Mesothelial cell of epicardium (in vitro differentiated cells): ENCODE data around the gene MC4R.

DNA sequence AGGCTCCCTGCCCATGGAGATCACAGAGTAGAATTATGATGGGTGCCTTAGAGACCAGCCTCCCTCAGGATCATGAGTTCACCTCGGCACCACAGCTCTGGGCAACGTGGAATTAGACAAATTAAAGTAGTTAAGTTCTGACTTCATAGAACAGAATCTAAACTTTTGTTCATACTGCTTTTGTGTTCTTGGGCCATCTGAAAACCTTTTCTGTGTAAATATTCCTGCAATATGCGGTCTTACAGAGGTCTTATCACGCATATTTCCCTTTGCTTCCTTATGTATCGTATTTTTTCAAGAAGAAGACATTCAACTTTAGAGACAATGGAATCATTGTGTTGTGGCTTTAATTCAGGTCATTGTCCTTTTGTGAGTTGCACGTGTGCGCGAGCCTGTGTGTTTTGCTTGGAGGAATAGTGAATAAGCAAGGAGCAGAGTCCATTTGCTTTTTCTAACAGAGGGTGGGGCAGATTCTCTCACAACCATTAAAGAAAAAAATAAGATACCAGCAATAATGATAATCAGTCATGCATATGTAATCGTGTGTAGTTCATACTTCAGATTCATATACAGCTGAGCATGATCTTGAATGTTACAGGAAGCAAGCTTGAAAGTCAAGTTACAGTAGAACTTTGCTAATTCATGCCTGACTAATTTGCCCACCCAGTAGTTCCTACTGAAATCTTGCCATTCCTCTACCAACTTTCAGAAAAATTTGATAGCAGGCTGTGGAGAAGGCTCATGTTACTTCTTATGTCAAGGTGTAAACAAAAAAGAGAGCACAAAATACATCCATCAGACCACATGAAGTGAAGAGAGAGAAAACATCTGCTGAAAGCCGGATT, 243.6 kb downstream of the NEDD4L start:
- PRO-cap, result no peak

GRCh38 chr18:58330531-58330996, 286.5 kb downstream of the NEDD4L start:
- PRO-cap, result no peak

- PRO-cap, result no peak
Observed at GRCh38 chr18:58361935-58362702, 266.8 kb downstream of the ALPK2 start.

DNA sequence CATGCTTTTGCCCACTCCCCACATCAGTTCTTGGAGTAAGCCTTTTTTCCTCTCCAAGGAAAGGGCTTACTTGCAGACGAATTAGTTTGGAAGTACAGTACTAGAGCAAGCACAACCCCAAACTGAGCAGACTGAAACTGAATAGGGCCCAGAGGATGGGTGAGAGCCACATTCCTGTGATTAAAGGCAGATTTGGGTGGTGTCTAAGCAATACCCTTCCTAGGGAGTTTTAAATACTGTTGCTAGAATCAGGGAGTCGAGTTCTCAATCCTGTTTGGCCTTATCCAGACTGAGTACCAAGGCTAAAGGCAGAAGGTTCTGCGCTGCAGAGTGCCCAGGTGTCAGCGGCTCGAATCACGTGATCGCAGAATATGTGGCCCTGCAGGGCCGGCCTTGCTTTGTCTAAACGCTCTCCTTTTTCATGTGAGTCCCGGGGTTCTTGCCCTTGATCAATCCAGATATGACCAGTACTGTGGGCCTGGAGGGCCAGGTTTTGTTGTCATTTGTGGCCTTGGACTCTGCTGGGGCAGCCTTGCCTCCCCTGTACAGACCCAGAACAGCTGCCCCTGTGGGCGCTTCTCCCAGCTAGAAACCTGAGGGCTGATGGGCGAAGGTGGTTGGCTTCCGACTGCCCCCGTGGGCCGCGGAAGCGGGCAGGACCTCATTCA, 225.2 kb downstream of the ALPK2 start:
- PRO-cap, result no peak

GRCh38 chr18:58447577-58448061, 181.3 kb downstream of the ALPK2 start:
- PRO-cap, result no peak

- PRO-cap, result no peak
Observed at GRCh38 chr18:58541459-58542206, 87.3 kb downstream of the ALPK2 start.

- PRO-cap, result no peak
Observed at GRCh38 chr18:58754603-58755082, 83.4 kb downstream of the MALT1 start.

DNA sequence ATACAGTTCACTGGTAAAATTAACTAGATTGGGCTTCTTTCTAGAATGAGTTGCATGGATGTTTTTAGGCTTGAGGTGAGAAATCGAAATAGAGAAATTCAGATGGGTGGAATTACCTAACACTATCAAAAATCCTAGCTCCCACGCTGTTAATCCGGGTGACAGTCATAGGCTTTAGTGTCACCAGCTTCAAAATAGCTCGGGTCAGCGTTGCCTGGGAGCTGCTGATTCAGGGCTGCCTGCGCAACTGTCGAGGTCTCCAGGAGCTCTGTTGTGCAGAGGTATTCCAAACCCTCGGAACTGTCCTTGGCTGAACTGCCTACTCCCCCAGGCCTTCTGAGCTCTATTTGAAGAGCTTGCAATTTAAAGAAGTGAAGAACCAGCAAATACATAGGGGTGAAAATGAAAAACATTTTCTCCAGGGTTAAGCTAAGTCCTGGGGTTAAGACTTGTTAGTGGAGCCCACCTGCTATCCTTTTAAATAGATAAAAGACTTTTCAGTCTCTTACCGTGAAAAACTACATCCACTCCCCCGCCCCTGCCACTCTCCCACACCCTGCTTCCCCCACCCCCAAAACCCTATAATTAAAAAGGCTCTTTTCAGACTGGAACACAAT, 21.3 kb upstream of the ZNF532 start:
- PRO-cap, result no peak

- PRO-cap, result no peak
Observed at GRCh38 chr18:58847160-58848524, 17.0 kb upstream of the ZNF532 start.

GRCh38 chr18:58866897-58867181, 2.2 kb downstream of the ZNF532 start:
- PRO-cap, result no peak

- PRO-cap, result no peak
Observed at GRCh38 chr18:58966705-58967203, 102.1 kb downstream of the ZNF532 start.

DNA sequence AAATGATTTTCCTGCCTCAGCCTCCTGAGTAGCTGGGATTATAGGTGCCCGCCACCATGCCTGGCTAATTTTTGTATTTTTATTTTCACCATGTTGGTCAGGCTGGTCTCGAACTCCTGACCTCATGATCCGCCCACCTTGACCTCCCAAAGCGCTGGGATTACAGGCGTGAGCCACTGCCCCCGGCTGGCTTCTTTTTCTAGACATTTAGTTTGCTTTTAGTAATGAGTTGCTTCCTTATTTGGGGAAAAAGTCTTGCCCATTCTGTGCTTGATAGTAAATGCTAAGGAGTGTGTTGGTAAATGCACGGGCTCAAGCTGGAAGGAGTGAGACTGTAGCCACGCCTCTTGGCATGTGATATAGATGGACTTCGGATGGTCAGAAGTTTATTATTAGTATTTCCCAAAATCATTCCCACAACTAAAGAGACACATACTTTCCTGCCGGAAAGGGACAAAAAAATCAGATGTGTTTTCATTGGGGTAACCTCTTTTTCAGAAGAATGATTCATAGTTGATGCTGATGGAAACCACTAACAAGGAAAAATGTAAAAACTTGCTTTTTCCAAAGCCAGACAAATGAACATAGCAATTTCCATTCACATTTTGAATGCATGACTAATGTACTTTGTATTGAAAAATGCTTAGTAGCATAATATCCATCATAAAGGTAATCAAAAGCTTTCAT, 133.1 kb downstream of the ZNF532 start:
- PRO-cap, result no peak

DNA sequence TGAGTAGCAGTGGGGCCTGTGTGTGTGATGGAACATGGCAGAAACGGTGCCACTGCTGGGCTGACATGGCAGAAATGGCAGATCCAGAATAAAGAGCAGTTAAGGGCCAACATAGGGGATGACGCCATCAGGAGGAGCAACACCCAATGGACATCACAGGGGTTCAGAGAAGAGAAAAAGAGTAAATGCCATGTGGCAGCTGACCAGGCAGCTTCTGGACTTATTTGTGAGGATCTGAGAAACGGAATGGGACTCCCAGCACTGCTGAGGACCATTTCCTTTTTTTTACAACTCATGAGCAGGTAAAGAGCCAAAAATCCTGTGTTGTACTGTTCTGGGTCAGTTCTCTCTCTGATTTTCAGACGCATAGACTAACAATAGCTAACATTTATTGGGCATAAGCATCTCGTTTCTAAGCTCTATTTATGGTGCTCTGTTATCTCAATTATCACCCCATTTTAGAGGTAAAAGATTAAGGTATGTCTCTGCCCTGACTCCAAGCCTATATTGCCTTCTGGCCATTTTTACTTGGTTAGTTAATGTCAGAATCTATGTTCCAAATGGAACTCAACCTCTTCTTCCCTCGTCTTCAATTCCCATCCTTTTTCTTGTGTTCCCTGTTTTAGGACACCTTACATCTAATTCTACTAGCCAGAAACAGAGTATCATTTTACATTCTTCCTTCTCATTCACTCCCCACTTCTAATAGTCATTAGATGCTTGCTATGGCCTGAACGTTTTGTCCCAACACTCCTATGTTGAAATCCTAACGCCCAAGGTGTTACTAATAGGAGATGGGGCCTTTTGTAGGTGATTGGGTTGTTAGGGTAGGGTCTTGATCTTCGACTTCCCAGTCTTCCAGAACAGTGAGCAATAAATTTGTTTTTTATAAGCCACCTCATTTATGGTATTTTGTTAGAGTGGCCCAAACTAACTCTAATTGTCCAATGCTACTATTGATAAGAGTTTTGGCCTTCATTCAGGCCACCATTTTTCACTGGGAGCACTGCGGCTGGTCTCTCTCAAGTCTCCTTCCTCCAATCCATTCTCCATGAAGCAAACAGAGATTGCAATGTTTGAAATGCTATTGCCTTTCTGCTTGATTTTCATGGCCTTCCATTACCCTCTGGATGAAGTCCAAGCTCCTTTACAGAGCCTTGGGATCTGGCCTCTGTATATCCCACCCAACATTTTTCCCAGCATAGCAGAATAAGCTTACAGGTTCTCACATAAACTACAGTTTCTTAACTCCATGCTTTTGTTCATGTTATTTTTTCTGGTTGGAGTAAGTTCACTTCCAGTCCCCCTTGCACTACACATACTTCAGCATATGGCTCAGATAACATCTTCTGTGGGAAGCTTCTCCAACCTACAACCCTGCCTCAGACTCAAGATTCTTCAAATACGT, 6.9 kb upstream of the CPLX4 start:
- PRO-cap, result no peak

DNA sequence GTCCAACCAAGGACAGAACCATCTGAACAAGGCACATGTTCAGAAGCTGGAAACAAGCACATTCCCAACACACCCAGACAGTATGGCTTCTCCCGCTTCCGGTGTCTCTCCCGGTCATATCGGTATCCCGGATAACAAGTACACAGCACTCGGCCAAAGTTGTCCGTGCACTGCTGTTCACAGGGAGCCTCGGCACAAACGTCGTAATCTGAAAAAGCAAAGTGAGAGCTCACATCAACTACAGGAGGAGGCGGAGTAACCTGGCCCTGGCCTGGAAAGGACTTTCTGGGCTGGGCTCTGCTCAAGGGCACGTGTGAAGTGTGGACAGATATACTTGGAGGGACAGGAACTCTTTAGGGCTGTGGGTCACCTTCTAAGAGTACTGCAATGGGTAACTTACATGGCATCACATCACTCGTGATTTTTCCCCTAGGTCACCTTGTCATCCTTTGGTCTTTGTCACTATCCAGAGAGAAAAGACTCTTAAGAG, 110.4 kb upstream of the LMAN1 start:
- PRO-cap, result no peak

DNA sequence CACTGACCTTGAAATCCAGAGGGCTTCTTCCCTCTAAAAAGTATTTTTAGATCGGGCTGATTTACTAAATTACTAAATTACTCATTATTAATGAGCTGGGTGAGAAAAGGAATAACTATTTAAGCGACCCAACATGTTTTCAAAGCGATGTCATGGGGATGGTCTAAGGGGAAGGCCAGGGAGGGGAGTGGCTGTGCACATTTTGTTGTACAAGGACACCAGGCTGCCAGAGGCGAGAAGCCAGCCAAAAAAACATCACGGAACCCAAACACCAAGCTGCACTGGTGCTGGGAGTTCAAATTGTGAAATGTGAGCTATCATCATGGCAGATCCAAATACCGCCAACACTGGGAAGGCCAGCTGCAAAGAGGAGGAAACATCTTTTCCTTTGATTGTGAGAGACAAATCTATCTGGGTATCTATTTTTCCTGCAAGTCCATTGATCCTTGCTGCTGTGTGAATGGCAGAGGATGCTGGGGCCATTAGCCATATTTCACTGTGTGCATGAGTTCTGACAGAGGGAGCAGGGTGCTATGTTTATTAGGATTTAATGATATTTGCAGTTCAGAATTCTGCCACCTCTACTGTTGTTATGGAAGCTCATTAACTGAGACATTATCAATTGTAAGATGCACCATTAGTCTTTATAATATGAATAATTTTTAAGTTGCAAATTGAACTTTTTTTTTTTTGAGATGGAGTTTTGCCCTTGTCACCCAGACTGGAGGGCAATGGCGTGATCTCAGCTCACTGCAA, 150.9 kb upstream of the LMAN1 start:
- PRO-cap, result no peak

GRCh38 chr18:60372659-60373106, at the start of gene MC4R:
Gene MC4R (minus strand): TSS chr18:60372775.
- PRO-cap, result no peak

GRCh38 chr18:61735418-61735779, 157.4 kb downstream of the RNF152 start:
- PRO-cap, result no peak

DNA sequence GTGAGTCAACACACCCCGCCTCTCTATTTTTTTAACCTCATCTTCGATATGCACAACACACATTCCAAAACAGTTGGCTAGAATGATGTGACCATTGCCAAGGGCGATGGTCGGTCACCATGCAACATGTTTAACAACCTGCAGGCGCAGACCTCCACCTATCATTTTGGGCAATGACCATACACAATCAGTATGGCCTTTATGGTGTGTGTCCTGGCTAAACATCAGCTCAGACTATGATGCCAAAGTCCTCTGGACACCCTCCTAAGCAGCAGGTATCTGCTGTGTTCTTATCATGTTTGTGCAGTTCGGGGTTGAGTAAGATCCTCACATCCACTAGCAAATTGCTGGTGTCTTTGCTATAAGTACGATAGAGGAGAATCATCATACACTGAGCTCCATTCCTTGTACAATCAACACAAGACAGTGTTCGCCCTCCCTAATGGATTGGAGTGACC, 7.8 kb upstream of the RNF152 start:
- PRO-cap, result no peak

DNA sequence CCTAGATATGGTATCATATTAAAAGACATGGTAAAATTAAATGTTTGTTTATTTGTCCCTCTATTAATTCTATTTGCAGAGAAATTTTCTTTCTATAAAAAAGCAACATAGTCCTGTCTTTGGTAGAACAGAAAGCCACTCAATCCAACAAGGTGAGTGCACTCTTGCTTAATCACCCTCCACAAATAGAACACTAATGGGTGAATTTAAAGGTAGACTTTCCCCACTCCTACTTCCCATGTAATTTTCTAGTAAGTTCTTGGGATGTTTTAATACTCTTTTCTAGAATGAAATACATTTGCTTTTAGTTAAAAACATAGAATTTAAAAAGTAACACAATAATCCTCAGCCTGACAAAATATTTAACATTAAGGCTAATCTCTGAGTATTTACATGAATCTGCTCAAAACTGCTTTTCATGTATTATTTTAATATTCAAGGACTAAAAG, 97.6 kb downstream of the PIGN start:
- PRO-cap, result no peak

- PRO-cap, result no peak
Observed at GRCh38 chr18:62420485-62421448, 95.7 kb downstream of the TNFRSF11A start.